Anterior vena cava (tissue), 1 donor: ENCODE results near the gene TTC7B.

GRCh38 chr14:90795694-90796257, 20.5 kb downstream of the TTC7B start:
- PRO-cap, result no peak

GRCh38 chr14:90816079-90817076, at the start of gene TTC7B:
Gene TTC7B, minus strand, starts transcription at chr14:90816430.
- PRO-cap, result unidirectional peak, minus-strand start at chr14:90816409

- PRO-cap, result no peak
These were observed 15.1 kb upstream of the RPS6KA5 start for GRCh38 chr14:91075581-91075831.

GRCh38 chr14:91090572-91091179, 23.2 kb upstream of the DGLUCY start:
- PRO-cap, result no peak

GRCh38 chr14:91113404-91113925, 408 bp upstream of the DGLUCY start:
- PRO-cap, result no peak

GRCh38 chr14:91144676-91145212, 30.9 kb downstream of the DGLUCY start:
- PRO-cap, result no peak

- PRO-cap, result no peak
These were observed 22.4 kb downstream of the GPR68 start for GRCh38 chr14:91222019-91222540.

DNA sequence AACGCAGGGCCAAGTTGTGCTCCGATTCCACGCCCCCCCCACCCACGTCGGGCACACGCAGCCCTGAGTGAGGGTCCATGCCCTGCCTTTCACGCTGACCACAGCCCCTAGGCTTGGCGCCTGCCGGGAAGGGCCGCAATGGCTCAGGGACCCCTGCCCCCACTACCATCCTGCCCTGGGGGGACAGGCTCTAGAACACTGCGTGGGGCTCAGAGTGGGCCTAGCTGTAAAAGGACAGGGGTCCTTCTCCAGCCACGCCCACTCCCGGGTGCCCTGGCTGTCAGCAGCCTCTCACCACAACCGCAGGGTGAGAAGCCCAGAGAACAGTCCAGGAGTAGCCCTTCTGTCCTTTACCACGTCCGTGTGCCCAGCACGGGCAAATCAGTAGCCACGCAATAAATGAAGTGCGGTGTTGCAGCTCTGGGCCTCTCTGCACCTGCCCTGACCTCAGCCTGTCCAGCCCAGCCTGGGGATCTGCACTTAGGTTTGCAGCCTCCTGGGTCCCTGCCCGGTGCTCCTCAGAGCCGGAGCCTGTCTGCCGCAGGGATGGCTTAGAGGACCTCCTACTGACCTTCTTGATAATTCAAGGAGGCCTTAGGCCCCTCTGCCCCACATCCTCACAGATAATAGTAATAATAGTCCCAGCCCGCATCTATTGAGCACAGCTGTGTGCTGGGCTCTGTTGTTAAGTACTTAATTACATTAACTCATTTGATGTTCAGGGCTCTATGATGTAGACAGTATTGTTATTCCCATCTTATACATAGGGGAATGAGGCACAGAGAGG, 9.5 kb upstream of the GPR68 start:
- PRO-cap, result no peak

- PRO-cap, result no peak
These were observed 79.6 kb downstream of the CCDC88C start for GRCh38 chr14:91337991-91338395.

DNA sequence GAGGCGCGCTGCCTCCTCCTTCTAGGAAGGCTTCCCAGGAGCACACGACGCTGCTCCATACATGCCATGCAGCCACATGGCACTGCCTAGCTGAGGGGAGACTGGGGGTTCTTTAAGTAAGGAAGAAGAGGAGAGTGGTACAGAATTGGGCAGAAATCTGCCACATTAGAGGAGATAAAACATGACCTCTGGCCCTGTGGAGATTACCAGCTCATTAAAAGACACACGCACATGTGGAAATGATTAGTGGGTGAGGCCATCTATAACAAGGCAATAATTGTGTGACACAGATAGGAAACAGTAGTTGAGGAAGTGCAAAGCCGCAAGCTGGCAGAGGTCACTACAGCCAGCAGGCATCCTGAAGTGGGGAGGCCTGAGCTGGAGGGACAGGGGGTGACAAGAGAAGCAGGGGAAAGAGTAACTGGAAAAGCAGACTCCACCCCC, 39.7 kb downstream of the CCDC88C start:
- PRO-cap, result no peak

DNA sequence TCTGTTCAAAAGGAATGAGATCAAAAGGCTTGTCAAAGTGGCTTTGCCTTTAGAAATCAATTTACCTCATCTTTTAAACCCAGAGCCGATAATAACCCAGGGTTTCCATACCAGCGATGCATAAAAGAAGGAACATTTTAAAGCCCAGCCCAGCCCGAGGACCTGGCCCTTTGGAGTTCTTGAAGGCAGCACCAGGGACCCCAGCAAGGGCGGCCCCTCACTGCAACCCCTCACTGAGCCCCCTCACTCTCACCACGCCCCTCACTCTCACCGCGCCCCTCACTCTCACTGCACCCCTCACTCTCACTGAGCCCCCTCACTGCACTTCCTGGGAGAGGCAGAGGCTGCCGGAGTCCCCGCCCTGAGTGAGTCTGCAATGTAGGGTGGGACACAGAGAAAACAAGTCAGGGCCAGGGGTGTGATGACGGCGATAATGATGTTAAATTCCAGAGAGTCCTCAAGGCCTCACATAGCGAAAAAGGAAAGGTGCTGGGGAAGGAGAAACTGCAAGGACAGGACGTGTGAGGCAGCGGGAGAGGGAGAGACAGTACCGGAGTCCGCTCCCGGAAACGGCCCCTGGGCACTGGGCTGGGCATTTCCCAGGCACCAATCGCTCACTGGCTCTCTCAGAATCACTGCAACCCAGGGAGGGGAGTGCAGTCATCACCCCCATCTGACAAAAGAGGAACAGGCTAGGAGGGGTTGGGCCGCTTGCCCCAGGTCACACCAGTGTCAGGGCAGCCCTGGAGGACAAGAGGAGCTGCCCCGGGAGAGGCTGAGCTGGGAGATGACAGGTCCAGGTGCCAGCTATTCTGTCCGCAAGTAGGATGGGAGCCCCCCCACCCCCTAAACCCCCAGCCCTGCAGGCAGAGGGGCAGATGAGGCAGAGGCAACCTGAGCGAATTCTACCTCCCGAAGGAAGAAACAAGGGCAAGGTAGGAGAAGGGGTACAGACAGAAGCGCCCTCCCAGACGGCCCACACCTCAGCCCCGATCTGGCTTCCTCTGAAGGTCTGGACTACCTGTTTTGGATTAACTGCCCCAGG, 24.8 kb downstream of the CCDC88C start:
- PRO-cap, result no peak

DNA sequence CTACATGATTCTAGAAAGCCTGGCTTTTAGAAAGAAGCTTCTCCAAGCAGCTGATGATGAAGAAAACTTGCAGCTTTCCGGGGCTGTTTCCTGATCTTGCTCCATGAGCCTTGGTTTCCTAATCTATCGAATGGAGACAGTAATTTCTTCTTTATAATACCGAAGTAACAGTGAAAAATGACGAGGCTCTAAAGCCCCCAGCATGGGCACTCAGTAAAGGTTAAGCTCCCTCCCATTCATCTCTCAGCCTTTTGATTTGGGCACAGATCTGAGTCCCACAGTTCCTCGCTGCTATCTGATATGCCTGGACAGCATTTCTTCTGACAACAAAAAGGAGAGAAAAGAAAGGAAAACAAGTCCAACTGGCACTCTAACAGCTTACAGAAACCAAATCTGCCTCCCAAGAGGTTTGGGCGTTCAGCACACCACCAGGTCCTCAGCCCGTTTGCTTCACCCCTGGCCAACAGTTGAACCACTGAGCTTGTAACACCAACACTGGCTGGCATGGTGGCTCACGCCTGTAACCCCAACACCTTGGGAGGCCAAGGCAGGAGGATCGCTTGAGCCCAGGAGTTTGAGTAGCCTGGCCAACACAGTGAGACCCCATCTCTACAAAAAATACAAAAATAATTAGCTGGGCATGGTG, 19.6 kb downstream of the CCDC88C start:
- PRO-cap, result no peak

DNA sequence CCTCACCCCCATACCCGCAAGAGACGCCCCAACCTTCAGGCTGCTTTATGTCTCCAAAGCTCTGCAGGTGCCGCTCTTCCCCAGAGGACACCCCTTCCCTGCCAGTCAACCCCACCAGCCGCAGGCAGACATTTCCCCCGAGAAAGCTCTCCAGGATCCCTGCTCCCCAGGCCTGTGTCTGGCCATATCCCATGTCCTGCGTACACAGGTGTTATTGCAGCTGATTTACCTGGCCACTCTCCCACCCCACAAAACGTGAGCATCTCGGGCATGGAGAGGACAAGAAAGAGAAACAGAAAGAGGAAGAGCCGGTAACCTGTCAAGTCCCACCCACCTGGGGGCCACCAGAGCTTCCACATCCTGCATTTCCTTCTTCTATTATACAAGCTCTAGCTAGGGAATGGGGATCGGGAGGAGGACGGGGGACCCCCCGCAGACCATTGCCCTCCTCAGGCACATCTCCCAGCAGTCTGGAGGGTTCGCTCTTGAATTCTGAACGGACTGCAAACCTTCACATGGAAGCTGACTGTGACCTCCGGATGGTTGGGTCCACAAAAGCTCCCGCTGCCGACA, 17.6 kb downstream of the CCDC88C start:
- PRO-cap, result no peak

DNA sequence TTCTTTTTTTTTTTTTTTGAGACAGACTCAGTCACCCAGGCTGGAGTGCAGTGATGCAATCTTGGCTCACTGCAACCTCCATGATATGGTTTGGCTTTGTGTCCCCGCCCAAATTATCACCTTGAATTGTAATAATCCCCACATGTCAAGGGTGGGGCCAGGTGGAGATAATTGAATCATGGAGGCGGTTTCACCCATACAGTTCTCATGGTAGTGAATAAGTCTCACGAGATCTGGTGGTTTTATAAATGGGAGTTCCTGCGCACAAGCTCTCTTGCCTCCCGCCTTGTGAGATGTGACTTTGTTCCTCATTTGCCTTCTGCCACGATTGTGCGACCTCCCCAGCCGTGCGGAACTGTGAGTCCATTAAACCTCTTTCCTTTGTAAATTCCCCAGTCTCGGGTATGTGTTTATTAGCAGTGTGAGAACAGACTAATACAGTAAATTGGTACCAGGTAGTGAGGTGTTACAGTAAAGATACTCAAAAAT, 8.0 kb upstream of the CCDC88C start:
- PRO-cap, result no peak

DNA sequence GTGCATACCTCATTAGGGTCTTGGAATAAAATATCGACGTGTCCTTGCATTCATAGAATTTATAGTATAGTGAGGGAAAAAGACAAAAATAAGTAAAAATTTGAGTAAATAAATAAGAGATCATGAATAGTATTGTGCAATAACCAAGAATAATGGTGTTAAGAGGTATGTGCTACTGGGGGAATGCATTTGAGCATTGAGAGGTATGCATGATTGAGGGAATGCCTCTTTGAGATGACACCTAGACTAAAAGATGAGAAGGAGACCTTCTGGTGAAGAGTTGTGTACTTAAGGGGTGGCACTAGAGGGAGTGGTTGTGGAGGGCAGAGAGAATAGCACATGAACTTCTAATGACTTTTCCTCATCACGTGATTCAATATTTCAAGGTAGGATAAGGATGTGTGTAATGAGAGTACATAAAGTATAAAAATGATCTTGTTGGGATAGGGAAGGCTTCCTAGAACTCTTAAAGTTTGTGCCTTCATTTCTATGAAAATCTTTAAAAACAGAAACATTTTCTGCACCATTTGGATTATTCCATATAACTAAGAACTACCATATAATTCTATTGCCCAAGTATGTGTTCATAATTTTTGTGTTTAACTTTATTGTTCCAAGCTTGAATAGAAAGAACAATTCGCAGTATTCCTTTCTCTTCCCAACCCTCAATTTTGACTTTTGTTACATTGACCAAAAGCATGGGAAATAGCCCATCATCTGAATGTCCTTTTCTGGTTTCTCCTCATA, 19.0 kb upstream of the CATSPERB start:
- PRO-cap, result no peak

- PRO-cap, result no peak
These were observed 35.9 kb upstream of the TC2N start for GRCh38 chr14:91903215-91903656.

DNA sequence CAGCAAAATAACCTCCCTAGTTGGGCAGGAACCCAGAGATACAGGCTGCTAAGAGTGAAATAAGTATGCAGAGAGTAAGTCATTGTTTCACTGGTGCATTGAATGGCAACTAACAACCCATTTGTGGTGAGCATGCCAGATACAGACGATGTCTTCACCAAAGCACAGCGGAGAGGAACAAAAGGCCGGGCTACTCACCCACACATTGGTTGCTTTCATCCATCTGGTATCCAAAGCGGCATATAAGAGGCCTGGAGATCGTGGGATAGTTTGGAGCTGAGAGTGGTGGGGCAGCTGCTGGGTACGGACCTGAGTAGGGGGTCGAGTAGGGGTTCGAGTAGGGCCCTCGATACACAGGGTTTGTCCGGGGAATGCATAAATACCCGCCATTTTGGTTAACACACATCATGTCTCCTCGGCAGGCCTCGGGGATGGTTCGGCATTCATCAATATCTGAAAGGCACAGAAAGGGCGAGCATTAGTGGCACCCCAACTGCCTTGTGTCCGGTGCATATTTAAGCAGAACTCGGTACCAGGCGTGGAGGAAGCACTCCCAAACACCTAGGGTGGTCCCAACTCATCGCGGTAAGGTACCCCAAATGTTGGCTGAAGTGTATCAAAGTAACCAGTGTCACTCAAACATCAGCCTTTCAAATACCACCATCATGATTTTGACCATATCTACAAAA, 10.6 kb downstream of the FBLN5 start:
- PRO-cap, result no peak

GRCh38 chr14:91946587-91946891, 955 bp downstream of the FBLN5 start:
- PRO-cap, result no peak

DNA sequence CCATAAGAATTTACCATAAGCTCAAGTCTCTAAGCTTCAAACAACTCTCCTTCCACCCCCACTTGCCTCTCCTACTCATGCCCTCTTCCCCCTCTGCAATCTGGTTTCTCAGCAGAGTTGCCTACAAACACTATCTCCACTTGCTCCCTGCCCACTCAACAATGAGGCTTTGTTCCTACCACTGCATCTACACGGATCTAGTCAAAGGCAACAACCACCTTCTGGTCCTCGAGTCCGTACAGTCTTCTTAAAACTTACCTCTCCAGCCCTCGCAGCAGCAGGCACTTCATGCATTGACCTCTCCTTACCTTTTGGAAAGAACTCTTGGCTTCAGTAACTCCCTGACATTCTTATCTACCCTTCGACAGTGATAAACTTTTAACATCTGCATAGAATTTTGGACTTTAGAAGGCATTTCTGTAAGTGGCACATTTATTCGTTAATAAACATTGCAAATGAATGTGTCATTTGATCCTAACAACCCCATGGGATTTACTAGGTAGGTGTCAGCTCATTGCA, 17.4 kb upstream of the FBLN5 start:
- PRO-cap, result no peak

DNA sequence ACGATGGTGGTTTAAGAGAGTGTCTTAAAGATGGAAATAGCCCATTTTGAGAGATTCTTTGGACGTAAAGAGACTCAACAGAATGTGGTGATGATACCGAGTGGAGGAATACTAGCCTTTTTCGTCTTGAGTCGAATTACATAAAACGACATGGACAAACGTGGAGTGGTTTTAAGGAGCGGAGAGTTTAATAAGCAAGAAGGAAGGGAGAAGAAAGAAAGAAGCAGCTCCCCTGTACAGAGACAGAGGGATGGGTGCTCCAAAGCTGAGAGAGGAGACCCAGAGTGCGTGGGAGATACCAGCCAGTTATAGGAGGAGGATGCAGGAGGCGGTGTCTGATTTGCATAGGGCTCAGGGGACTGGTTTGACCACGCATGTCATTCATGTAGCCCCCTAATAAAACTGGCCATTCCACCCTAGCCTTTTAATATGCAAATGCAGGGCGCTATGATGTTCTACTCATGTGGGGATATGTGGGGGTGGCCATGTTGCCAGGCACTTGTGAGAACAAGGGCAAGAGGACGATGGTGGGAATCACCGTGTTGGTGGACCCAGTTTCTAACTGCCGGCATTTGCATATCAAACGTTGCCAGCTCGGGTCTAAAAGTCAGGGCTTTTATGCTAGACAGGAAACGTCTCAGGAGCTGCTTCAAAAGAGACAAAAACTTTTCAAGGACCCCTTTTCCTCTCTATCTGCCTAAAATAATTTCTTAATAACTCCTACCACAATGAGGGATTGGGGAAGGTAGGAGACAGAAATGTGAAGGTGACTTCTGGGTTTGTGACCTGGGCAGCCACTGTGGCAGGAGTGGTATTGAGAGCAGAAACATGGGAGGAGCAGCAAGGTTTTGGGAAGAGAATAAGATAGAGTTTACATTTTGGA, 2.0 kb upstream of the ATXN3 start:
- PRO-cap, result no peak